SK-N-DZ (cell line): ENCODE data around the genes ZSCAN10 and DNASE1.

GRCh38 chr16:3098059-3098972 lies 778 bp downstream of the ZSCAN10 start:
RAMPAGE:
- cytosol, long total RNA = no peak
- nucleus, long total RNA = no peak

DNA sequence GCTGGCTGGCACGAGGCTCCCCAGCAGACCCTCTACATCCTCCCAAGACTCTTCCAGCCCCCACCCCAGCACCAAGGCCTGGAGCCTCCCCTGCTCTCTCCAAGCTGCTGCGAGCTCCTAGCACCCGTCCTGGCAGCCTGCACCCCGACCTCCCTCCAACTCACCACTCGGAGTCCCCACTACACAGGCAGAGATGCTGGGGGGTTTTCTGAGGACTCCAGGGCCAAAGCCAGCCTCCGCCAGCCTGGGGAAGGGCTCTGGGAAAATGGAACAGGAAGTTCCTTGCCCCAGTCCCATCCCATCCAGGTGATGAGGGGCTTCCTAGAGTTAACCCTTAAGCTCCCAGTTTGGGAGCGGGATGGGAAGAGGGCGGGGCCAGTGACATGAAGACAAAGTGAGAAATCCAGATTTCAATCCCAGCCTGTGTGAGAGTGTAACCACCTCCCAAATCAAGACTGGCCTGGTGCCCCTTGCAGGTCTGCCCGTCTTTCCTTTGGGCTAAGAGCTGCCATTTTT lies at the start of gene ZSCAN10:
Gene ZSCAN10, minus strand, starts transcription at position 269 of the 516 bp plus-strand sequence.
RAMPAGE:
- cytosol, long total RNA = no peak
- nucleus, long total RNA = no peak

DNA sequence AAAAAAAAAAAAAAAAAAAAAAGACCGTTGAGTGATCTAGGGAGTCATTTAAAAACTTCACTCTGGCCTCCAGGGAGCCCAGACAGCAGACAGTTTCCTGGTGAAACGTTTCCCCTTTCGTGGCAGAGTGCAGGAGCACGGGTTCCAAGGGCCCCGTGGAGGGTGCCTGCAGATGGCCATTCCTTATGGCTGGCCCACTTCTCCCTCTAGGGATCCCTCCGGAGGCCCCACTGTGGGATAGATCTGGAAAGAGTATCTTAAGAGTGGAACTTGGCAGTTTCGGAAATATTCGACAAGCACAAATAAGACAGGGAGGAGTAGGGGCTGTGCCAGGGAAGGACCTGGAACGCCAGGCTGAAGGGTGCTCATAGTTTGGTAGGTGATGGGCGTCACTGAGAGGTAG lies 11.1 kb downstream of the ZNF205 start:
RAMPAGE:
- cytosol, long total RNA = no peak
- nucleus, long total RNA = no peak

DNA sequence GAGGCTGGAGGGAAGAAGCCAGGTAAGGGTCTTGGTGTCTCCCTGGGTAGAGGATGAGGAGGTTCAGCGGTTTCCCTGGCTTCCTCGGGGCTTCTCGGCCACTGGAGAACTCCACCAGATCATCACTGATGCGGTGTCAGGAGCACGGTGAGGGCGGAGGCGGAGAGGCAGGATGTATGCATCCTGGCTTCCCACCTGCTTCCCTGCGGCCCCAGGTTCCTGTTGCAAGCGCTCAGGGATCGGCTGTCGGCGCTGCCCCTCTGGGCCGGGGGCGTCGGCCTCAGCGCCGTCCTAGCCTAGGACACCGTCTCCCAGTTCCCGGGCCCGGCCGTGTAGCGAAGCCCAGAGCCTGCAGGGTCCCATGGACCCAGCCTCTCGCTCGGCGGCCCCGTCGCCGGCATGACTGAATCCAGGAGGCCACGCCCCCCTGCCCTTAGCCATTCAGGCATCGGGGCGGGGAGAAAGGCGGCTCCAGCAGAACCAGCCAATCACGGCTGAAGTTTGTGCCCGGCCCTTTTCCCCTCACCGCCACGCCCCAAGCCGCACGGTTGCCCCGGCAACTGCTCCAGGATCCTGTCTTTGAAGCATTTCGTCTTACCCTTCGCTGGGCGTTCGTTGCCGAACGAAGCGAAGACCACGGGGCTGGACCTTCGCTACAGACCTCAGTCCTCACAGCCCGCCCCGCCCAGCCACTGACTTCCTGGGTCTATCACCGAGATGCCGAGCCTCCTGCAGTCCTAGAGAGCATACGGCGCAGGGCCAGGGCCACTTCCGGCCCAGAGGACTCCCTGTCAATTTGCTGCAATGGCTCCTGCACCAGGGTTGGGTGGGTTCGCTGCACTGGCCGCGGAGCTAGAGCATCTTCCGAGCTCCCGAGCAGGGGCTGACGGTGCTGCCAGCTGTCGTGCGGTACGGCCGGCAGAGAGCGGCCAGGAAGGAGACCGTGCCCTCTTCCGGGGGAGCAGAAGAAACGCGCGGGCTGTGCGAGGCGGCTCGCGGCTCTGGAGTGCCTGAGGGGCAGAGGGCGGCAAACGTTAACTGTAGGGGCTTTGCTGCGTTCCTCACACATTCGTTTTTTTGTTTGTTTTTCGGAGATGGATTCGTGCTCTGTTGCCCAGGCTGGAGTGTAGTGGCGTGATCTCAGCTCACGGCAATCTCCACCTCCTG lies 10.6 kb upstream of the ZNF213 start:
RAMPAGE:
- cytosol, long total RNA = no peak
- nucleus, long total RNA = no peak

DNA sequence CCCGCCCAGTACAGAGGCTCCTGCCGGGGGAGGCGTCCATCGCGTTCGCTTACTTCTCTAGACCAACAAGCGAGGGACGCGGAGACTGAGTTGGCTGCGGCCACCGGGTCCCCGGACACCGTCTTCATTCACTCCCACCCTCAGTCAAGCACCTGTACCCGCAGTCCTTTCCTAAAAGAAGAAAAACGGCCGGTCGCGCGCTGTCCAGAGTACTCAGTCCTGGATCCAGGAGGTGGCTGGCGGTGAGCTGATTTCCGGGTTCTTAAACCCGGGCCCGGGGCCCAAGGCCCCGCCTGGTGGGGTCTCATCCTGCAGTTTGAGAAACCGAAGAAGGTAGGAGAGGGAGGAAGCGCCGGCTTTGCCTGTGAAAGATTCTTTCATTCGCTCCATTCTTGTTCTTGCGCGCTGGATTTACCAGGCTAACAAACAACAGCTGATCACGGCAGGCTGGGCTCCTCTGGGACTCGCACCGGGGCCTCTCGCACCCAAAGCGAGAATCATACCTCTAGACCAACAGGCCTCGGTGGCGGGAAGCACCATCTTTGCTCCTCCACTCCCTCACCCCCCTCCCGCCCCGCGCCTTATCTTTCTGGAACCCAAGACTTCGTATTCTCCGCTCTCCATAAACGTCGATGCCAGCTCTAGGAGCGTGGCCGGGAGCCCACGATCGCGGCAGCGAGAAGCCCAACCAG lies 35.8 kb downstream of the ZNF213 start:
RAMPAGE:
- cytosol, long total RNA = no peak
- nucleus, long total RNA = no peak

DNA sequence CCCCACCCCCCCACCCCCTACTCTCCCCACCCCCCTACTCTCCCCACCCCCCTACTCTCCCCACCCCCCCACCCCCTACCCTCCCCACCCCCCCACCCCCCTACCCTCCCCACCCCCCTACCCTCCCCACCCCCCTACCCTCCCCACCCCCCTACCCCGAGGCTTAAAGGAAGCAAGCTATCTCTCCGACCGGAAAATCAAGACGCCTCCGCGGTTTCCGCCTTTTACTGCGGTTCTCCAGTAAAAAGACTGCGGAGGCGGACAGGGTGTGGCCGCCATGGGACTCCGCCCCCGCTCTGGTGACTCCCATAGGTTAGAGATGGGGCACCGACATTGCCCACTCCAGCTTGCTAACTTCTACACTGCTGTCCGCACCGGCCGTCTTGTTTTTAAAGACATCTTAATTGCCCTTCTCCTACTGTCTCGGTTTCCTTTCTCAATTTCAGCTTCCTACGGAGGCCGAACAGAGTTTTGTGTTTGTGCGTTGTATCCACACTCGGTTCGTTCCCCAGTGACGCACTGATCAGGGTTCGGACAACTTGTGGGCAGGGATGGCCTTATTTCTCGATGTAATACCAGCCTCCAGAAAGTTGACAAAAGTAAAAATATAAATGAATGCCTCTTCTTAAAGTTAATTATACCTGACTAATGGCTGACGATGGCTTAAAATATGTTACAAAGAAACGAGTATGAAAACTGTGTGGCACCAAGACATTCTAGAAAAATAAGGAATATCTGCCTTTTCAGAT lies 994 bp upstream of the ZNF200 start:
RAMPAGE:
- cytosol, long total RNA = no peak
- nucleus, long total RNA = no peak

GRCh38 chr16:3289114-3290429 lies 6.3 kb downstream of the ZNF263 start:
RAMPAGE:
- cytosol, long total RNA = no peak
- nucleus, long total RNA = no peak

RAMPAGE:
- cytosol, long total RNA = start-site peak on the plus strand at chr16:3458044-3458107, 148 and 150 reads in 2 replicates
- nucleus, long total RNA = no peak
These were observed 14.2 kb downstream of the NAA60 start for GRCh38 chr16:3457353-3458466.

DNA sequence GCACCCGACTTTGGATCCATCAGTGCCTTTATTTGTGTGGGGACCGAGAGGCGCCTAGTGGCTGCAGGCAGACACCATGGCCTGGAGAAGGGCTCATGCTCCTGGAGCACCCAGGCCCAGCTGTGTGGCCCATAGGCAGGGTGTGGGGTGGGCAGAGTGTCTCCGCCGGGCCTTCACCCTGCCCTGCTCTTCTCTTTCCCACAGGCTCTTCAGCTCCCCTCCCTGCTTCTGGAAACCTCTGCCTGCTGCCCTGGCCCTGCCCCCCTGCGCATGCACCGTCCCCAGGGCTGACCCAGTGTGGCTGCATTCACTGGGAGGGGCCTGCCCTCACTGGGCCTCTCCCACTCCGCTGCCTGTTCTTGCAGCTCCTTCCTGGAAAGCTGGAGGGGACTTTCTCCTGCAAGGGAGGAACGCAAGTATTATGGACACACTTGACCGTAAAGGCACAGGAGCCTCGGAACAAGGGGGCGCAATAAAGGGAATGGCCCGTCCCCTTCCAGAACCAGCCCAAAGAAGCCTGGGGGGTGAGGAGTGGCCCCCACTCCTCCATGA lies 9.9 kb downstream of the C16orf90 start:
RAMPAGE:
- cytosol, long total RNA = no peak
- nucleus, long total RNA = no peak

GRCh38 chr16:3640719-3641348 lies 13.7 kb upstream of the DNASE1 start:
RAMPAGE:
- cytosol, long total RNA = no peak
- nucleus, long total RNA = no peak

GRCh38 chr16:3654165-3655227 lies at the start of gene DNASE1:
DNASE1 (plus strand) TSS chr16:3654691.
RAMPAGE:
- cytosol, long total RNA = no peak
- nucleus, long total RNA = no peak

GRCh38 chr16:3745070-3745616 lies 27.8 kb upstream of the TRAP1 start:
RAMPAGE:
- cytosol, long total RNA = no peak
- nucleus, long total RNA = no peak

RAMPAGE:
- cytosol, long total RNA = no peak
- nucleus, long total RNA = no peak
These were observed 51.8 kb upstream of the TRAP1 start for GRCh38 chr16:3769089-3769590.

RAMPAGE:
- cytosol, long total RNA = no peak
- nucleus, long total RNA = no peak
These were observed 80.7 kb upstream of the TRAP1 start for GRCh38 chr16:3798069-3798308.

DNA sequence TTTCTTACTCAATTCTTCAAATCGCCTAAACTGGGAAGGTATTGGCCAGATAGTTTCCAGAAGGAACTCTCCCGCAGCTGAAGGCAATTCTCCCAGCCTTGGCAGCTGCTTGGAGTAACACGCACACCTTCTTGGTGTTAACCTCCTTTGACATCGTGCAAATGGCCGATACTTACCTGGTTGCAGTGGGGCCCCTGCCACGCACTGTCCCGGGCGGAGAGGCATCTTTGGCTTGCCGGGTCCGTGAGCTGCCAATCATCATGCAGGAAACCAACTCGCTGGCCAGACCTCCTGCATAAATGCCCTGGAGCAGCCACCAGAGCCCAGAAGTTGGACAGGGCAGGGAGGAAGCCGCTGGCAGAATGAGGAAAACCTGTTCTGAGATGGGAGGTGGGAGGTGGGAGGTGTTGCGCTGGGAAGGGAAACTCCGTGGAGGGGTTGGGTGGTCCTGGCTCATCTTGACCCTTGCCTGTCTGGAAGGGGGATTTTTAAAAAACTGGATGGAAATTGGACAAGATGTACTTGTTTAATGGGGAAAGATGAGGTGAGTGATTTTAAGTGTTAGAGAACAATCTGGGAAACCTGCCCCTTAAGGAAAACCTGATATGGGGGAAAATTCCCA lies 41.8 kb upstream of the CREBBP start:
RAMPAGE:
- cytosol, long total RNA = no peak
- nucleus, long total RNA = no peak

RAMPAGE:
- cytosol, long total RNA = no peak
- nucleus, long total RNA = no peak
These were observed 78.8 kb upstream of the CREBBP start for GRCh38 chr16:3959243-3959684.

DNA sequence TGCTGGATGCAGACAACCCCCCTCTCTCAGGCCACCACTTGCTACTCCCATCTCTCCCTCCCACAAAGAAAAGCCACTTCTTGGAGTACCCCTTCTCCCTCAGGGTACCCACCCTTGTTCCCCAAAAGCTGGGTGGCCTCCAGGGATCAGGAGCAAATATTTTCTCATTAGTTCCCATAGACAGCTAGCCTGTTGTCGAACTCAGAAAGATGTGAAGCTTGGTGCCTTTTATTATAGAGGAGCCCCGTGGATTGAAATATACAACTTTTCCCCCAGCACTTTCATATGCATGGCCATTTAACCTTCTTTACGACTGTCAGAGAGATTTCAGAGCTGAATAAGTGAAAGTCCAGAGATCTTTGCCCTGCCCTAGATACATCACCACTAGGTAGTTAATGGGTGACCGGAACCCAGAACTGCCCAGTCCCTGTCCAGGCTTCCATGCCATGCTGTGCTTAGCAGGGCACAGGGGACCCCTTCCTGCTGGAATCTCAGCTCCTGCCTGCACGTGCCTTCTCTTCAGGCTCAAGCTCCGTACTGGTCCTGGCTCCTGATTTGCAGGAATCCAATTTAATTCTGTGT lies 32.3 kb downstream of the SRL start:
RAMPAGE:
- cytosol, long total RNA = no peak
- nucleus, long total RNA = no peak

GRCh38 chr16:4217363-4218131 lies 24.3 kb downstream of the SRL start:
RAMPAGE:
- cytosol, long total RNA = no peak
- nucleus, long total RNA = no peak

RAMPAGE:
- cytosol, long total RNA = no peak
- nucleus, long total RNA = no peak
These were observed 5.7 kb upstream of the SRL start for GRCh38 chr16:4247444-4248026.

DNA sequence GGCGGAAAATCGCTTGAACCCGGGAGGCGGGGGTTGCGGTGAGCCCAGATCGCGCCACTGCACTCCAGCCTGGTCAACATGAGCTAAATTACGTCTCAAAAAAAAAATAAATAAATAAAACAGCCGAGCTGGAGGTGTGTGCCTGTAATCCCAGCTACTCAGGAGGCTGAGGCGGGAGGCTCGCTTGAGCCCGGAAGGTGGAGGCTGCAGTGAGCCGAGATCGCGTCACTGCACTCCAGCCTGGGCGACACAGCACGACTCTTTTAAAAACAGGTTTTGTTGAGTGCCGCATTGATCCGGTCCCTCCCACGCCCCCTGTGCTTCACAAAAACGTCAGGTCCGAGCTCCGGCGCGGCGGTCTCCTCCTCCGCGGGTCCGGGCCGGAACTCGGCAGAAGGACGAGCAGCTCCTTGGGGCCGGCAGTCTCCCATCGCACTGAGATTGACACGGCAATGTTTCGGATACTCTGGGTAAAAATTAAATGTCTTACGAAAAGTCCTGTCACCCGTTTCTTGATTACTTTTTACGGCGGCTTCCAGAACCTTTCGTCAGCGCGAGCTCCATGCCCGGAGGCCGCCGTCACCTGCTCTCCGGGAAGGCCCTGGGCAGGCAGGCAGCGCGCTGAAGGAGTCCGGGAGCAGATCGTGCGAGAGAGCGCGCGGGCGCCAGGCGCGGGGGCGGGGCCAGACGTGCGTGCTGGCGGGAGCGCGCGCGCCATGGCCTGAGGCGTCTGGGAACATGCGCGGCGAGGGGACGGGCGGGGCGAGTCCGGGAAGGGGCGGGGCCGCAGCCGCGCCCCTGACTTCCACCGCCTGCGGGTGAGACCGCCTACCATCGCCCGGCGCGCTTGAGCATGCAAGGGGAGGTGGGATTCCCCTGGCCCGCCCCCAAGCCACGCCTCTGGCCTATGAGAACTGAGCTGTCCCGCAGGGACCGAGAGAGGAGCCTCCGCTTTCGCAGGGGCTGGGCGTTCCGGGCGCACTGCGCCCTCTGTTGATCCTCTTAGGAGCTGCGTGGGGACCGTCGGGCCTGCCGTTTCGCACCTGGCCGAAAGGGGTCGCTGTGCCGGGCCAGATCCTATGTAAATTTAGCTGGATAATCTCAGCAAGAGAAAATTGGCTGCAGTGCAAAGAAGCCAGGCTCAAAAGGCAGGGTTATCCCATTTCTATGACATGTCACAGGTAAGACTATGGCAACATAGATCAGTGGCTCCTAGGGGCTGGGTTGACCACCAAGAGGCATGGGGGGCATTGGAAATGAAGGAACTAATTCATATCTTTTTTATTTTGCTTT lies 11.7 kb upstream of the SRL start:
RAMPAGE:
- cytosol, long total RNA = start-site peak on the minus strand centred at position 629 of the sequence, 64 bp wide, 13 and 12 reads in 2 replicates
- nucleus, long total RNA = no peak